Type B pancreatic cell (in vitro differentiated cells): ENCODE measurements around a stretch of chrX.

GRCh38 chrX:308966-309564, 9.5 kb downstream of the GTPBP6 start:
- PRO-cap: no peak

GRCh38 chrX:317827-318268, 748 bp downstream of the GTPBP6 start:
- PRO-cap: bidirectional peak, plus-strand start at chrX:318401, minus-strand start at chrX:318094

GRCh38 chrX:374568-375220, 12.0 kb downstream of the PPP2R3B start:
- PRO-cap: no peak

DNA sequence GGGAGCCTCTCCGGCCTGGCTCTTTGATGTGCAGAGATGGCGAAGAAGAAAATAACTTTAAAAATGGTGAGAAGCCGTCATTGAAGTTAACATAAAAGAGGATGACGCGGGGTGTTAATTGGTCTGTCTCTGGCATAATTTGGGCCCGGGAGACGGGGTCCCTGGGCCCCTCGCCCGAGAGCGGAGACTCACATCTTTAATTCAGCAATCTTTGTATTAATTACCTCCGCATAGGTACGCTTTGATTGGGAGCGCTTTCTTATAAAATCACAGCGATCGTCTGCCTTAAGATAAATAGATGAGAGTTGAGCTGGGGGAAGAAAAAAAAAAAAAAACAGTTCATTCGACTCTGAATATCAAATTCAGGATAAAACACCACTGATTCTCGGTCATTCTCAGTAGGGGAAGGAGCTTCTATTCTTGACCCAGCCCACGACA, 48.5 kb upstream of the PPP2R3B start:
- PRO-cap: no peak

DNA sequence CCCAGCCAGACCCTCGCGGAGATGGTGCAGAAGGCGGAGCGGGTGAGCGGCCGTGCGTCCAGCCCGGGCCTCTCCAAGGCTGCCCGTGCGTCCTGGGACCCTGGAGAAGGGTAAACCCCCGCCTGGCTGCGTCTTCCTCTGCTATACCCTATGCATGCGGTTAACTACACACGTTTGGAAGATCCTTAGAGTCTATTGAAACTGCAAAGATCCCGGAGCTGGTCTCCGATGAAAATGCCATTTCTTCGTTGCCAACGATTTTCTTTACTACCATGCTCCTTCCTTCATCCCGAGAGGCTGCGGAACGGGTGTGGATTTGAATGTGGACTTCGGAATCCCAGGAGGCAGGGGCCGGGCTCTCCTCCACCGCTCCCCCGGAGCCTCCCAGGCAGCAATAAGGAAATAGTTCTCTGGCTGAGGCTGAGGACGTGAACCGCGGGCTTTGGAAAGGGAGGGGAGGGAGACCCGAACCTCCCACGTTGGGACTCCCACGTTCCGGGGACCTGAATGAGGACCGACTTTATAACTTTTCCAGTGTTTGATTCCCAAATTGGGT, 14.3 kb downstream of the SHOX start:
- PRO-cap: no peak

- PRO-cap: no peak
These were observed 3.1 kb upstream of the SLC25A6 start for GRCh38 chrX:1394908-1395612.

GRCh38 chrX:1418440-1418973, 26.6 kb upstream of the SLC25A6 start:
- PRO-cap: unidirectional peak, plus-strand start at chrX:1418706

GRCh38 chrX:1471567-1472324, 19.0 kb upstream of the ASMTL start:
- PRO-cap: no peak

DNA sequence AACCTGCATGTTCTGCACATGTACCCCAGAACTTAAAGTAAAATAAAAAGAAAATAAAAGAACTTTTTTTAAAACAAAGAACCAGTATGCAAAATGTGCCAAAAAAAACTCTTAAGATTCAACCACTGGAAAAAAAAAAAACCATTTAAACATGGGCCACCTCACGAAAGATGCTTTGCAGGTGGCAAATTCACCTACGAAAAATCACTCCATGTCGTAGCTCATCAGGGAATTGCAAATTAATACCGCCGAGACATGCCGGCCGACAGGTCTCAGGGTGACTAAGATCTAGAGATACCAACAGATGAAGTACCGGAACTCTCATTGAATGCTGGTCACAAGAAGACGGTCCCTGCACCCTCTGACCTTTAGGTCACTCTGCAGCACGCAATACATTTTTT, 28.1 kb upstream of the ASMTL start:
- PRO-cap: no peak

GRCh38 chrX:1525285-1525527, 11.8 kb downstream of the P2RY8 start:
- PRO-cap: no peak

DNA sequence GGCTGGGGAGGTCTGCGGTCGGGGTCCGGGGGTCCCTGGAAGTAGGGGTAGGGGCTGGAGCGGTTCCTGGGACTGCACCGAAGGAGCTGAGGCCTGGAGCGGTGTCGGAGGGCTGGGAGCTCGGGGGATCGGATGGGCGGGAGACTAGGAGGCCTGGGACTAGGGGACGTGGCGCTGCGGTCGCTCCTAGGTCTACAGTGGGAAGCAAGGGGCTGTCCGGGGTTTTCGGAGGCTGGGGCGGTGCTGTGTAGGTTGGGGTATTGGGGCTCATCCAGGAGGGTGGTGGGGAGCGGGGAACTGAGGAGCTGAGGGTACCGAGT, 515 bp downstream of the AKAP17A start:
- PRO-cap: no peak

DNA sequence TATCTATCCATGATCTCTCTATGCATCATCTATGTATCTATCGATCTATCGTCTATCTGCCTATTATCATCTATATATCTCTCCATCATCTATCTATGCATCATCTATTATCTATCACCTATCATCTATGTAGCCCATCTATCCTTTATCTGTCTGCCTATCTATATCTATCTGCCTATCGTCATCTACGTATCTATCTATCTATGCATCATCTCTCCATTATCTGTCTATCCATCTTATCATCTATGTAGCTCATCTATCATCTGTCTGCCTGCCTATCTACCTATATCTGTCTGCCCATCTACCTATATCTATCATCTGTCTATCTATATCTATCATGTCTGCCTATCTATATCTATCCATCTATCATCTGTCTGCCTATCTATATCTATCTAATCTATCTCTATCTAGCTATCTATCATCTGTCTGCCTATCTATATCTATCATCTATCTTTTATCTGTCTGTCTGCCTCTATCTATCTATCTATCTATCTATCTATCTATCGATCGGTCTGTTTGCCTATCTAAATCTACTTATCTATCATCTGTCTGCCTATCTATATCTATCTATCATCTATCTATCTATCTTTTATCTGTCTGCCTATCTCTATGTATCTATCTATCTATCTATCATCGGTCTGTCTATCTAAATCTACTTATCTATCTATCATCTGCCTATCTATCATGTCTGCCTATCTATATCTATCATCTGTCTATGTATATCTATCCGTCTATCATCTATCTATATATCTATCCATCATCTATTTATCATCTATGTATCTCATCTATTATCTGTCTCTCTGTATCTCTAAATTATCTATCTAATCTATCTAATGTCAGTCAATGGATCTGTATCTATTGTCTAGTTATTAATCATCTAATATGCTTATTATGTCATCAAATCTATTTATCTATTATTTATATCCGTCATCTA, 320.3 kb downstream of the DHRSX start:
- PRO-cap: no peak

- PRO-cap: no peak
These were observed 307.3 kb downstream of the DHRSX start for GRCh38 chrX:2193454-2193938.

DNA sequence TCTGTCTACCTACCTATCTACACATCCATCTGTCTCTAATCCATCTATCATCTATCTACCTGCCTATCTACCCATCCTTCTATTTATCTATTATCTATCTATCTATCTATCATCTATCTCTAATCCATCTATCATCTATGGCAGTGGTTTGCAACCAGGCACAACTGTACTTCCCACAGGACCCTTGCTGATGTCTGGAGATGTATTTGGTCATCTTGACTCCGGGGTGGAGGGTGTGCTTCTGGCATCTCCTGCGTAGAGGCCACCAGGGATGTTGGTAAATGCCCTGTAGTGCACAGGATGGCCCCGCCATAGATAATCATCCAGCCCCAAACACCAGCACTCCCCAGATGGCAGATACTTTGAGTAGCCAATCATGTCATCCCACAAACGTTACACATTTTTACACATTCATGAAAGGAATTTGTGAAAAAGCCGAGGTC, 306.7 kb downstream of the DHRSX start:
- PRO-cap: no peak

DNA sequence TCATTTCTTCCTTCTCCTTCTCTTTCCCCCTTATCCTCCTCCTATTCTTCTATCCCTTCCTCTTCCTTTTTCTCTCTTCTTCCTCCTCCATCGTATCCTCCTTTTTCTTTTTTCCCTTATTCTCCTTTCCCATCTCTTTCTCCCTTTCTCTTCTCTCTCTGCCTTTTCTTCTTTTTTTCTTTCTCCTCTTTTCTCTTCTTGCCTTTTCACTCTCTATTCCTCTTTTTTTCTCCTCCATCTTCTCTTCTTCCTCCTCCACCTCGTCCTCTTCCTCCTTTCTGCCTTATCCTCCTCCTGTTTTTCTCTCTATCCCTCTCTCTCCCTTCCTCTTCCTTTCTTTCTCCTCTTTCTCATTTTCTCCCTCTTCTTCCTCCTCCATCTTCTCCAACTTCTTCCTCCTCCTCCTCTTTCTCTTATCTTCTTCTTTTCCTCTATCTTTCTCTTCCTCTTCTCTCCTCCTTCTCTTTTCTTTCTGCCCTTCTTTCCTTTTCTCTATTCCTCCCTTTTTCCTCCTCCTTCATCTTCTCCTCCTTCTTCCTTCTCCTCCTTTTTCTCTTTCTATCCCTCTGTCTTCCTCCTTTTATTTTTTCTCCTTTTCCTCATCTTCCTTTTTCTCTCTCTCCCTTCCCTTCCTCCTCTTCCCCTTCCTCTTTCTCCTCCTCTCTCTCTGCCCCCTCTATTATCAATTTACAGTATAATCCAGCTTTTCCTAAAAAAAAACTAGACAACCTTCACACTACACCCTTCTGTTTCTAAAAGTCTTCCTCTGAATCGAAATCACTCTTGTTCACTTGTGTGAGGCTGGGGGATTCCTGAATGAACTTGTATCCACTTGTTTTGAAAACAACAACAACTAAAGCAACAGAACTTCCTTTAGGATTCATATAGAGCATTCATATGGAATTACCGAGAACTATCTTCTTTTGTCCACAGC, 269.0 kb downstream of the DHRSX start:
- PRO-cap: no peak

DNA sequence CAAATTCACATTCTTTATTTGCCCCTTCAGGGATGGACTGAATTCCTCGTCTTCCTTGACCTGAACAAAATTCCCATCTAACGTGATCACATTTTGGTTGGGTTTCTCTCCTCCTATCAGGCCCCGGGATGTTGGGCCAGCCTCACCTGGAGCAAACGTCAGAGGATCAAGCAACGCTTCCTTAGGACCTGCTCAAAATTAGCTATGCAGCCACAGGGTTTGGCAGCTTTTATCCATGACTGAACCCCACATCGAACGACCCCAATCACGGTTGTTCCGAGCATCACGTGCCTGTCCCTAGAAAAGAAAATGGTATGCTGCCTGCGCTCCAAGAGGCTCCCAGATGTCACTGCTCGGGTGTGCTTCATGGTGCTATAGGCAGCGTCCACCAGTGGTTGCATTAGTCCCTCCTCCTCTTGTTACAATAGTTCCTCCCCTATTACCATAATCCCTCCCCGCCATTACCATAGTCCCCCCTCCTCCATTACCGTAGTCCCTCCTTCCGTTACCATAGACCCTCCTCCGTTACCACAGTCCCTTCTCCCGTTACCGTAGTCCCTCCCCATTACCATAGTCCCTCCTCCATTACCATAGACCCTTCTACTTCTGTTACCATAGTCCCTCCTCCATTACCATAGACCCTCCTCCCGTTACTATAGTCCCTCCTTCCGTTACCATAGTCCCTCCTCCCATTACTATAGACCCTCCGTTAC, 129.9 kb downstream of the DHRSX start:
- PRO-cap: no peak

DNA sequence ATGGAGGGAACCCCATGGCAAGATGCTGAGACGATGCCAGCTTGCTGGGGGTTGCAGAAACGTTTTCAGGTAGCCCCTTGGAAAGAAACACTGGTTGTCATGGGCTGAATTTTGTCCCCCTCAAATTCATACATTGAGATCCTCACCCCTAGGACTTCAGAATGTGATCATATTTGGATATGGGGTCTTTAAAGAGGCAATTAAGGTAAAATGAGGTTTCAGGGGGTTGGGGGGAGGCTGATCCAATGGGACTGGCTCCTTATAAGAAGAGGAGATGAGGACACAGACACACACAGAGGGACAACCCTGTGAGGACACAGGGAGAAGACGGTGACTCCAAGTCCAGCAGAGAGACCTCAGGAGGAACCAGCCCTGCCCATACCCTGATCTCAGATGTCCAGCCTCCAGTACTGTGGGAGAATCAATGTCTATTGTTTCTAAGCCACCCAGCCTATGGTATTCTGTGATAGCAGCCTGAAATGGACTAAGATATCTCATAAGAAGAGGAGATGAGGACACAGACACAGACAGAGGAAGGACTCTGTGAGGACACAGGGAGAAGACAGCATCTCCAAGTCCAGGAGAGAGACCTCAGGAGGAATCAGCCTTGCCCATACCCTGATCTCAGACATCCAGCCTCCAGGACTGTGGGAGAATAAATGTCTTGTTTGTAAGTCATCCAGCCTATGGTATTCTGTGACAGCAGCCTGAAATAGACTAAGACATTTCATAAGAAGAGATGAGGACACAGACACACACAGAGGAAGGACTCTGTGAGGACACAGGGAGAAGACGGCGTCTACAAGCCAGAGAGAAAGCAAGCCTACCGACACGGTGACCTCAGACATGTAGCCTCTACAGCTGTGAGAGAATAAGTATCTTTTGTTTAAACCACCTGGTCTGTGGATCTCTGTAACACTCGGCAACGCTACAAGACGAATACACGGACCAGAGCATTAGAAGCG, 112.3 kb downstream of the DHRSX start:
- PRO-cap: no peak

DNA sequence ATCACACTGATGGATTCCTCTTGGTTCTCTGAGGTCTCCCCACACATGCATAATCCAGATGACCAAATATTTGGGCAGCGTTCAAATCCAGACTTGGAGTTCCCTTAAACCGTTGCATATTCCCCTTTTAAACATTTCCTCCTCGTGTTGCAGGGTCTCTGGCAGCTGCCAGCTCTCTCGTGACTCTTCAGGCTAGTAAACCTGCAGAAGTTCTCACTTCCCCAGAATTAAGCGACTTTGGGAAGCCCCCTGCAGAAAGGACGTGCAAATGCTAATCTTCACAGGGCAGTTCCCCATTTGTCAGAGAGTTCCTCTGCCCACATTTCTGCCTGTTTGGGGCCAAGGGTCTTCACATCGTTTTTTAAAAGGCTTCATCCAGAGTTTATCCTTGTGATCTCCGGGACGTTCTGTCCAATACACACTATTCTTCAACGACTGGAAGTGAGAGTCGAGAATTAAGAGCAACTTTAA, 20.6 kb upstream of the DHRSX start:
- PRO-cap: no peak

DNA sequence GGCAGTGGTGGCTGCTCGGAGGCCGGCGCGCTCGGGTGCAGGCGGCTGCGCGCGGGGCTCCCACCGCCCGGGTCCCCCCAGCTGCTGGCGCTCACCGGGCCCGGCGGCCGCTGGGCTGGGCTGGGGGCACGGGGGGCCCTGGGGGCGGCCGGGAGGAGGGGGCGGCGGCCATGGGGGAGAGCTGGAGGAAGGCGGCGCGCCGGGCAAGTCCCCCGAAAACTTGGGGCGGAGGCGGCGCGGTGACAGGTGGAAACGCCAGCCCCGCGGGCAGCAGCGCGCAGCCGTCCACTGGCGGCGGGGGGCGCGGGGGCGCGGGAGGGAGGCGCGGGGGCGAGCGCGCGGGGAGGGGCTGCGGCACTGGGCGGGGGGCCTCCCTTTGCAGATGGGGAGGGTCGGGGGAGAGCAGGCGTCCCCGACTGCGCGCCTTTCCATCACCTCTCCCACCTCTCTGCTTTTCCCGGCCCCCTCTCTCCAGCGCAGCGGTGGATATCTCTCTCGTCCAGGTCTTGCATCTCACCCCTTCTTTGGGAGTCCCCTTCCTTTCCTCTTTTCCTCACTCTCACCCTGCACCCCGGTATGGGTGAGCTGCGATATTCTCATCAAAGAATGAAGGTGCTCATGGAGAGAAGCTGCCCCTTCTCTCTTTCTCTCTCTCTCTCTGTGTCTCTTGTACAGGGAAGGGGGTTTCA, 83.7 kb upstream of the DHRSX start:
- PRO-cap: no peak

GRCh38 chrX:2608312-2608496, 82.9 kb upstream of the CD99 start:
- PRO-cap: unidirectional peak, plus-strand start at chrX:2608379